Hepatocyte (in vitro differentiated cells and primary cell): Measurements from ENCODE around the genes RHOT2, ANTKMT and CCDC78.

- RAMPAGE, long total RNA = no peak
- RRBS = 95% methylated on average over 3 of the region's 17 CpGs
Measured at GRCh38 chr16:67940-68517, 4.4 kb downstream of the RHBDF1 start.

GRCh38 chr16:123888-124570, 14.4 kb downstream of the NPRL3 start:
- RAMPAGE, long total RNA = no peak
- RRBS = no CpG with 5 or more reads among the region's 16 CpGs

GRCh38 chr16:180816-181947, 923 bp downstream of the HBQ1 start:
- RAMPAGE, long total RNA = no peak
- RRBS = 3% methylated on average over 43 of the region's 97 CpGs

DNA sequence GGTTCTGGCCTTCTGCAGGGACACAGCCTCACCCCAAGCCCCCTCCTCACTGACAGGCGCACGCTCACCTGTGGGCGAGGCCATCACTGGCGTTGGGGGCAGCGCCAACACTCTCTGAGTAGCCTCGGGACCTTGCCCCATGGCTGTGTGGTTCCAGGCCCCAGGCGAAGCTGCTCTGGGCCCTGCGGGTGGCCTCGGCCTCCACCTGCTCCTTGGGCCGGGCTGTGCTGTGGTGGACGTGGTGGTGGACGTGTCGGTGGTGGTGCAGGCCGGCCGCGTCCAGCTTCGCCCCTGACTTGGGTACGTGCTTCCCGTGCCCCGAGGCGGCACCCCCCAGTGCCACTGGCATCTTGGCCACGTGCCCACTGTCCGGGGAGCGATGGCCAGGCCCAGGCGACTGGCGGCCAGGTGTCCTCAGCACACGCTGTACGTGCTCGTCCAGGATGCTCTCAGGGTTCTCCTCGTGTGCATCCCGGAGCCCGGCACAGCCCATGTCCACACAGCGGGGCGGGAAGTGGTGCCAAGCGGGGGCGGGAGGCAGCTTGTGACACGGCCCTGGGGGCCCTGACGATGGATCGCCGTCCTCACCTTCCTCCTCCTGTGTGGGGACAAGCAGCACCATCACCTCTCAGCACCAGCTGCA, 14.8 kb downstream of the PDIA2 start:
- RAMPAGE, long total RNA = no peak
- RRBS = 96% methylated on average over 6 of the region's 40 CpGs

DNA sequence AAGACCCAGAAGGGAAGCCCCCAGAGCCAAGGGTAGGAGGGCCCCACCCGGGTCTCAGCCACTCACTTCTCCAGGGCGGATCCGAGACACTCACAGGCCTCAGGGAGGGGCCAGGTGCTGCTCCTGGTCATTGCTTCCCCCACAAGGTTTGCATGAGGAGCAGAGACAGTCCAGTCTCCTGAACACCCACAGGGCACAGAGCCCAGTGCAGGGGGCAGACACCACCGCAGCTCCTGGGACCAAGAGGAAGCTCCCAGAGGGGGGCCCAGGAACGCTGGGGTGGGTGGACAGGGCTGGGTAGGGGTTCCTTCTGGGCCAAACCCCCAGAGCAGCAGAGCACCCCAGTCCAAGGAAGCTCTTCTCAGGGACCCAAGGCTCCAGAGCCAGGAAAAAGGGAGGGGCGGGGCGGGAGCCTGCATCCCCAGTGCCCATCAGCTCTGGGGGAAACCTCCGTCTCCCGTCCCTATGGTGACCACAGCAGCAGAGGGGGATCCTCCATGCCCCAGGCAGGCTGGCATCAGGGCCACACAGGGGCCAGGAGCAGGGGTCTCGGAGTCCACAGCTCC, 746 bp upstream of the MRPL28 start:
- RAMPAGE, long total RNA = no peak
- RRBS = 74% methylated on average over 1 of the region's 10 CpGs

- RAMPAGE, long total RNA = no peak
- RRBS = 2% methylated on average over 21 of the region's 33 CpGs
Measured at GRCh38 chr16:426102-426306, 555 bp downstream of the RAB11FIP3 start.

GRCh38 chr16:595770-596894, 6.3 kb downstream of the RAB40C start:
- RAMPAGE, long total RNA = no peak
- RRBS = no CpG with 5 or more reads among the region's 38 CpGs

GRCh38 chr16:598764-599408, 9.0 kb downstream of the RAB40C start:
- RAMPAGE, long total RNA = no peak
- RRBS = 46% methylated on average over 5 of the region's 25 CpGs

GRCh38 chr16:622976-623386, 7.8 kb upstream of the WFIKKN1 start:
- RAMPAGE, long total RNA = no peak
- RRBS = 91% methylated on average over 8 of the region's 16 CpGs

- RAMPAGE, long total RNA = no peak
- RRBS = 2% methylated on average over 42 of the region's 120 CpGs
Measured at GRCh38 chr16:667524-668849, at the start of gene RHOT2. TSS of gene RHOT2 (plus strand) at chr16:668132.

DNA sequence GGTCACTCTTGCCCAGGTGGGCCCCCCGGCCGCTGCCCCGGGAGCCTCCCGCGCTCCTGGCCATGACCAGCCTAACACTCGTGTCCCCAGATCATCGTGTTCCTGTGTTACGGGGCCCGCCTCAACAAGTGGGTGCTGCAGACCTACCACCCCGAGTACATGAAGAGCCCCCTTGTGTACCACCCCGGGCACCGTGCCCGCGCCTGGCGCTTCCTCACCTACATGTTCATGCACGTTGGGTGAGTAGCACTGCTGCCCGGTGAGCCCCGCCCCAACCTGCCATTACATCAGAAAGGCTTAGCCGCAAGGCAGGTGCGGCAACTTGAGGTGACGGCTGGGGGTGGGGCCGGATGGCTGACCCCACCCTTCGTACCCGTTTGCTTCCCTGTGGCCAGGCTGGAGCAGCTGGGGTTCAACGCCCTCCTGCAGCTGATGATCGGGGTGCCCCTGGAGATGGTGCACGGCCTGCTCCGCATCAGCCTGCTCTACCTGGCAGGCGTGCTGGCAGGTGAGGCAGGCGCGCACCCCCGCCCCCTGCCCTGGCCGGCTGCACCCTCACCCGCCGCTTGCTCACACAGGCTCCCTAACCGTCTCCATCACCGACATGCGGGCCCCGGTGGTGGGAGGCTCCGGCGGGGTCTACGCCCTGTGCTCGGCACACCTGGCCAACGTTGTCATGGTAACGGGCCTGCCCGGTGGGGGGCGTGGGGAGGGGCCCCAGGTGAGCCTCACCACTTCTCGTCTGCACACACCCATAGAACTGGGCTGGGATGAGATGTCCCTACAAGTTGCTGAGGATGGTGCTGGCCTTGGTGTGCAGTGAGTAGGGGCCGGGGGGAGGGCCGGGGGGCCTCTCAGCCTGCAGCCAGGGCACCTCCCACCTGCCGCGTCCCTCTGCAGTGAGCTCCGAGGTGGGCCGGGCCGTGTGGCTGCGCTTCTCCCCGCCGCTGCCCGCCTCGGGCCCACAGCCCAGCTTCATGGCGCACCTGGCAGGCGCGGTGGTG, 1.7 kb downstream of the RHBDL1 start:
- RAMPAGE, long total RNA = no peak
- RRBS = 60% methylated on average over 30 of the region's 63 CpGs

- RAMPAGE, long total RNA = no peak
- RRBS = no CpG with 5 or more reads among the region's 65 CpGs
Measured at GRCh38 chr16:684862-685678, 936 bp upstream of the JMJD8 start.

DNA sequence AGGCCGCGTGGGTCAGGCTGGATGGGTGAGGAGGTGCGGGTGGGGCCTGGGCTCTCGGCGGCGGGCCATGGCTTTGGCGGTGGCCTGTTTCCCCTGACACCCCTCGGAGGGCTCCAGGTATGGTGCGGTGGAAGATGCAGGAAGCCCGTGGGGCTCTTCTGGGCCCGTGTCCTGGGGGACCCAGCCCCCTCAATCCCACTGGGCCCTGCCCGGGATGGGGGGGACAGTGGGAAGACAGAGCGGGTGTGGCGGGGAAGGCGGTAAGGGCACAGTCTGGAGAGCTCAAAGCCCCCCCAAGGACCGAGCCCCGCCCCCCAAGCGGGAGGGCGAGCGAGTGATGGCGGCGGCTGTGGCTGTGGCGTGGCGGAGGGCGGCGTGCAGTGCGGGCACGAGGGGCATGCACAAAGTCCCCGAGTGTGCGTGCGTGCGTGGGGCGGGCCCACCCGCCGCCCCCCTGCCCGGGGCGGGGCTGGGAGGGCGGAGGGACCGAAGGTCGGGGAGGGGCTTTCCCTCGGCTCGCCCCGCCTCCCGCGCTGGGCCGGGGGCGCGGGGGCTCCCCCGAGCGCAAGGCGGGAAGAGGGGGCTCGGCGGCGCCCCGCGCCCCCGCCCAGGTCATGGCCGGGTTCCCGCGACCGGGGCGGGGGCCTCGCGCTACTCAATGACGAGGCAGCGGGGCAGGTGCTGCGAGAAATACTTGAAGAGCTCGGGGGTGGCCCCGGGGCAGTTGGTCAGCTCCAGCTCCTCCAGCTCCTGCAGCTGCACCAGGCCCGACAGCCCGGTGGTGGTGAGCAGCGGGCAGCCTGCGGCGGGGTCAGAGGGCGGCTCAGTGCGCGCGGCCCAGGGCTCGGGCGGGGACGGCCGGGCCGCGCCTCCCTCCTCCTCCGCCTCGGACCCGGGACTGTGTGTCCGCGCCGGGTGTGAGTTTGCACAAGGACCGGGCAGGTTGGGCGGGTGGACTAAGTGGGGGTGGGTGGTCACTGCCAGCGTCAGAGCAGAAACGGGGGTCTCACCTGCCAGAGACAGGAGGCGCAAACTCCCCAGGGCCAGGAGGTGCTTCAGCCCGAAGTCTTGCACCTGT, 3.8 kb upstream of the WDR24 start:
- RAMPAGE, long total RNA = no peak
- RRBS = 3% methylated on average over 42 of the region's 96 CpGs

- RAMPAGE, long total RNA = no peak
- RRBS = 2% methylated on average over 32 of the region's 58 CpGs
Measured at GRCh38 chr16:720754-721238, at the start of gene ANTKMT. TSS of gene ANTKMT (plus strand) at chr16:721146.

DNA sequence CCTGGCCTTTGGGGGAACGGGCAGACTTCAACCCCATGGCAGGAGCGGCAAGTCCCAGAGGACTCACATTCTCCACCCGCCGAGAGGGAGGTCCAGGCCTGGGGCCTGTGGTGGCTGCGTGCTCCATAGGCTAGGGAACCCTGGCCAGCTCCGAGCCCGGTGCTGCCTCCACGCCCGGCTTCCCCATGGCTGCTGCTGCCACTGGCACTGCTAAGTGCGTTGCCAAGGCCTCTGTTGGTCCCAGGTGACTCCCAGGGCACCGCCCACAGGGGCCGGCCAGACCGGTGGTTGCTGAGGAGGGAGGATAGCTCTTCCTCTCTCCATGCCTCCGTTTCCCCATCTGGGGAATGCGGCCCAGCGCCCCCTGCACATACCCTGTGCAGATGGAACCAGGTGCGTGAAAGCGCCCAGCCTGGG, at the start of gene CCDC78:
TSS of gene CCDC78 (minus strand) at position 203 of the 417 bp plus-strand sequence.
- RAMPAGE, long total RNA = no peak
- RRBS = 12% methylated on average over 3 of the region's 18 CpGs

- RAMPAGE, long total RNA = no peak
- RRBS = no CpG with 5 or more reads among the region's 9 CpGs
Measured at GRCh38 chr16:796911-797564, 3.5 kb downstream of the GNG13 start.

DNA sequence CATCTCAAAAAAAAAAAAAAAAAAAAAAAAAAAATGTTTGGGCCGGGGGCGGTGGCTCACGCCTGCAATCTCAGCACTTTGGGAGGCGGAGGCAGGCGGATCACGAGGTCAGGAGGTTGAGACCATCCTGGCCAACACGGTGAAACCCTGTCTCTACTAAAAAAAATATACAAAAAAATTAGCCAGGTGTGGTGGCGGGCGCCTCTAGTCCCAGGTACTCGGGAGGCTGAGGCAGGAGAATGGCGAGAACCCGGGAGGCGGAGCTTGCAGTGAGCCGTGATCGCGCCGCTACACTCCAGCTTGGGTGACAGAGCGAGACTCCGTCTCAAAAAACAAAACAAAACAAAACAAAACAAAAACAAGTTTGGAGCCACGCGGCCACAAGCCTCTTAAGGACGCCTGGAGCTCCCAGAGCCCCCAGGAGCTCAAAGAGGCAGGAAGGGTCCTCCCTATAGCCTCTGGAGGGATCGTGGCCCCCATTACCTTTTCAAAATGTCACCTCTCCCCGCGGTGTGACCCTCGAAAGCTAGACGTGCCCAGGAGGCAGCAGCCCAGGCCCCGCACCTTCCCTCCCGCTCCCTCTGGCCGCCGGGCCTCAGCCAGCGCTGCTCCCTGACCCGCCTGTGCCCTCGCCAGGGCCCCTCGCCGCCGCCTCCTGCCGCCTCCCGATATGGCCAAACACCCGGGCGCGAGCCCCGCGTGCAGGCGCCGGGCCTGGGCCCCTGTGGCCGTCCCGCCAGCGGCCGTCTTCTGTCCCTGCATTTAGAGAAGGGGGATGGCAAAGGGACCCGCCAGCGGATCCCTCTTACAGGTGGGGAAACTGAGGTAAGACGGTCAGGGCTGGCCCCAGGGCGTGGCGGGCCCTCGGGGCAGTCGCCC, 6.5 kb upstream of the GNG13 start:
- RAMPAGE, long total RNA = no peak
- RRBS = 6% methylated on average over 7 of the region's 57 CpGs

DNA sequence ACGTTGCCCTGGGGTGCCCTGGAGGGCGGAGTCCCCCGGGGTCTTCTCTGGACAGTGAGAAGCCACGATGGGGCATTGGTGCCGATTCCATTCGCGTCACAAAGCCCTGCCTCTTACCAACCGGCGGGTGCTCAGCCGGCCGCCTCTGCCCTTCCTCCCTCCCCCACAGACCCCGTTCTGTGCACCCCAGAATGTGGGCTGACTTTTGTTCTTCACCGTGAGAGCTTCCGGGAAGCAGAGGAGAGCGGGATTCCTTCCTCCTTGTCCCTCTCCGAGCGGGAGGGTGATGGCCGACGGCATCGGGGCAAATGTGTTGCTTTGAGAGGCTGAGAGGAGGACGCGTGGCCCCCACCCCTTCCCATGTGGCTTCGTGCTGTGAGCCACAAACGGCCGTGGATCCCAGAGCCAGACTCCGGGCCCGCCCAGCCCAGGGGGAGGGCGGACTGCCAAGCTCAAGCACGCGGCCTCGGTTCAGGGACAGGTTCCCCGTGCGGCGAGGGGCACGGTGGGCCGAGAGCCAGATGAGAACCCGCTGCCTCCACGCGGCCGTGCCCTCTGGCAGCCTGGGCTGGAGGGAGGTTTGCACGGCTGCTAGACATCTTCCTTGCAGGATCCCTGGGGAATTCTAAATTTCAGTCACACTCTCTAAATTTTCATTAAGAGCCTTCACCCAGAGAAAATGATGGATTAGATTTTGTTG, 24.7 kb upstream of the GNG13 start:
- RAMPAGE, long total RNA = no peak
- RRBS = 77% methylated on average over 7 of the region's 41 CpGs

DNA sequence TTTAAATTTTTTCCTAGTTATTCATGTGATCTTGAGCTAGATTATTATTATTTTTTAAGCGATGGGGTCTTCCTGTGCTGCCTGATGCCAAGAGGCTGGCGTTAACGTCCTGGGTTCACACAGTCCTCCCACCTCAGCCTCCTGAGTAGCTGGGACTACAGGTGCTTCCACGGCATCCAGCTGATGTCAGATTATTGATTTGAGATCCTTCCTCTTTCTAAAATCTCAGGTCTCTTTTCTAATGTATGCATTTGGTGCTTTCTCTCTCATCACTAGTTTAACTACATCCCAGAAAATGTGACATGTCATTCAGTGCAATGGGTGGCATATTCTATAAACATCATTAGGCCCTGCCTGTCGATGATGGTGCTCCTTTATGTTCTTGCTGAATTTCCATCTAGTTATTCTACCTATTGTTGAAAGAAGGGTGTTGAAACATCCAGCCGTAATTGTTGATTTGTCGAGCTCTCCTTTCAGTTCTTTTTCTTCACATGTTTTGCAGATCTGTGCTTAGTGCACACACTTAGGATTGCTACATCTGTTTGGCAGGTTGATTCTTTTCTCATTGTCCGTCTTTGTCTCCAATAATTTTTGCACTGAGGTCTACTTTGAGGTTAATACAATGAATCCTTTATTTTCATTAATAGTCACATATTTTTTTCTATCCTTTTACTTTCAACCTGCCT, 63.2 kb upstream of the GNG13 start:
- RAMPAGE, long total RNA = no peak
- RRBS = no CpG with 5 or more reads among the region's 8 CpGs

GRCh38 chr16:979356-979800, 2.2 kb upstream of the SOX8 start:
- RAMPAGE, long total RNA = no peak
- RRBS = 81% methylated on average over 3 of the region's 9 CpGs